Diencephalon (tissue), 2 donors: ENCODE data around the gene GAS2L1.

DNA sequence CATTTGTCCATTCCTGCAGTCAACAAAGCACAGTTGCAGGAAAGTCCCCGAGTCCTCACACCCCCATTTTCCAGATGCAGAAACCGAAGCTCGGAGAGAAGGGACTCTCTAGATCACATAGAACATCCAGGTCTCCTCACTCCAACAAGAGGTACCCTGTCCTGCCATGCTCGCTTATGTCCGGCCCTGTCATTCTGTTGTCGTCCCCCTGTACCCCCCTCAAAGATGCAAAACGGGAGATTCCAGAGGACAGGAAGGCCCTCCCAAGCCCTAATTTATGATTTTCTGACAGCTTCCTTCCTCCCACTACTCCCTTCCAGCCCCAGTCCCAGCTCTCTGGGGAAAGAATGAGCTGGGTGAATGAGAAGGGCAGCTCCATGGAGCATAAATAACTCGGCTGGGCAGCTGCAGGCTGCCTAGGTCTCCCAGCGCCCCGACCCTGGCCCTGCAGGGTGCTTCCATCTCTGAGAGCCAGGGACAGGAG, 4.0 kb upstream of the EMID1 start:
- RAMPAGE, long total RNA = no peak

DNA sequence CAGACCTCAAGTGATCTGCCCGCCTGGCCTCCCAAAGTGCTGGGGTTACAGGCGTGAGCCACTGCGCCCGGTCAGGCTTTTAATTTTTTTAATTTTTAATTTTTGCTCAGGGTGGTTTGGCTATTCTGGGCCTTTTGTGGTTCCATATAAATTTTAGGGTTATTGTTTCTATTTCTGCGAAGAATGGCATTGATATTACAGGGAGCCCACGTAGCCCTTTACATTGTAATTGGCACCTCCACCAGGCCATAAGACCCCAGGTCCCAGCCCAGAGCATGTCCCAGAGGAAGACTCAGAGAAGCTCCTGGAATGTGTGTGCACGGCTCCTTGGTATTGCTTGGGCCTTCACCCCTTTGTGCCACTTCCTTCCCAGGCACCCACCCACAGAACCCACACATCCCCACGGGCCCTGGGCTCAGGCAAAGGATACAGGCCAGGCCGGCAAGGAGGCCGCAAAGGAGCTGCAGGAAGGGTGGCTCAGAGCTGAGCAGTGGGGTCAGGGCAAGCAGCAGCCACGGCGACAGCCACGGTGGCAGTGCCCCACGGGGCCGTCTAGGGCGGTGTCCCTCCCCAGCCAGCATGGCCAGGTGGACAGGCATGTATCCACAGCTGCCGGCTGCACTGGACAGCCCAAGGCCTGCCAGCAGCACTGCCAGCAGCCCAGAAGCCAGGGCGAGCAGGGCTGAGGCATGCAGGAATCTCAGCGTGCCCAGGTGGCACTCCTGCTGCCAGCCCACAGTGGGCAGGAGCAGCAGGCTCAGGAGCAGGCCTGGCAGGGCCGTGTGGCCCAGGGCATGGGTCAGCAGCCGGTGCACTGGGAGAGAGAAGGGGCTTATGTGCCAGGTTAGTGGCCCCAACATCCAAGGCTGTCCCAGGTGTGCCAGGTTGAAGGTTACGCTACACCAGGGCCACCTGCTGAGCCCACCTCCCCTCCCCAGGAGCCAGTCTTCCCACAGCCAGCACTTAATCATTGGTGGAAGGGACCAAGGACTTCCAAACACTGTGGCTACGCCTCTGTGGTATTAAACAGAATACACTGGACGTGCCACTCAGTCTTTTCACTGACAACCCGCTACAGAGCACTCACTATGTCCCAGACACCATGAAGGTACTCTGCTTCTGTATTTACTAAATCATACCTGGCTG, 4.0 kb downstream of the RHBDD3 start:
- RAMPAGE, long total RNA = no peak

- RAMPAGE, long total RNA = no peak
Observed at GRCh38 chr22:29300420-29300815, 6.0 kb upstream of the GAS2L1 start.

DNA sequence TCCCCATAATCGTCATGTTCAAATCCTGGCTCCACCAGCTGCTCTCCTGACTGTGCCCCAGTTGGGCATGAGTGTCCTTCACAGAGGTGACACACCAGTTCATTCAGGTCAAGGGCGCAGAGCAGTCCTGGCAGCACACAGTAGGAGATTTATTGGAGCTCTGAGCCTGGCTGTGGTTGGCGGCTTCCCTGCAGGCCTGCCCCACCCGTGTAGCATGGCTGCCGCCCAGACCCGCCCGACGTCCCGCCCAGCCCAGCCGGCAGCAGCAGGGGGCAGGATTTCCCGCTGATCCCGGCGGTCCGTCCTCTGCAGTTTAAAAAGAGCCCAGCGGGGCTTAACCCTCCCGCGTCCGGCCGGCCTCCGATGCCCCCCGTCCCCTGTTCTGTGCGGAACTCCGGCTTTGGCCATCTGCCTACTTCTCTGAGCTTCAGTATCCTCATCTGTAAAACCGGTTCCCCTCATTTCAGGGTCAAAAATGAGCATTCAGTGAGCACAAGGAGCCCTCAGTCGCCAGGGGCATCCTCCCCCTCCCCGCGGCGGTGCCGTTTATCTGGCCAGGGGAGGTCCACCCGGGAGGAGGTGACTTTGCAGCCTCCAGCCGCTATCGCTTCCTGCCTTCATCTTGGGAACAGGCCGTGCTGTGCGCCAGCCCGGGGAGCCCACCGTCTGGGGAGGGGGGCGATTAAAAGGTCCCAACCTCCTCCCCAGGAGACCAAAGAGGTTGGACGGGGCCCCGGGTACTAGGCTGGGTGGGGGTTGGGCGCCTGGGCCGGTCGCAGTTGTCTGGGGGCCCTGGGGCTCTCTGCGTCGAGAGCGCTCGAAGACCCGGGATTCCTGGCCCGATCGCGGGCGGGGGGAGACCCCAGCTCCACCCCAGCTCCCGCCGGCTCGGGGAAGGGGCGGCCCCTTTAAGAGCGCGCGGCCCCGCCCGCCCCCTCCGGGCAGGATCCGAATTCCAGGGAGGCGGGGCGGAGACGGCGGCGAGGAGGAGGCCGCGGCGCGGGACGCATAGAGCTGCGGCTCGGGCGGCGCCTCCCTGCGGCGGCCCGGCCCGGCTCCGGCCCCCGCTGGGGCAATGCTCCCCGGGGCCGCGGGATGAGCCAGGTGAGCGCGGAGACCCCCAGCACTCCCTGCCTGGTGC, at the start of gene GAS2L1:
GAS2L1 (plus strand) TSS at position 601 of the 1,141 bp plus-strand sequence.
- RAMPAGE, long total RNA = no peak

GRCh38 chr22:29337030-29337653, 21.6 kb upstream of the RASL10A start:
- RAMPAGE, long total RNA = no peak

- RAMPAGE, long total RNA = no peak
Observed at GRCh38 chr22:29603013-29603450, 401 bp upstream of the NF2 start.

GRCh38 chr22:29700479-29700941, 19.3 kb upstream of the CABP7 start:
- RAMPAGE, long total RNA = no peak

GRCh38 chr22:29824725-29825245, 13.3 kb downstream of the ASCC2 start:
- RAMPAGE, long total RNA = no peak

DNA sequence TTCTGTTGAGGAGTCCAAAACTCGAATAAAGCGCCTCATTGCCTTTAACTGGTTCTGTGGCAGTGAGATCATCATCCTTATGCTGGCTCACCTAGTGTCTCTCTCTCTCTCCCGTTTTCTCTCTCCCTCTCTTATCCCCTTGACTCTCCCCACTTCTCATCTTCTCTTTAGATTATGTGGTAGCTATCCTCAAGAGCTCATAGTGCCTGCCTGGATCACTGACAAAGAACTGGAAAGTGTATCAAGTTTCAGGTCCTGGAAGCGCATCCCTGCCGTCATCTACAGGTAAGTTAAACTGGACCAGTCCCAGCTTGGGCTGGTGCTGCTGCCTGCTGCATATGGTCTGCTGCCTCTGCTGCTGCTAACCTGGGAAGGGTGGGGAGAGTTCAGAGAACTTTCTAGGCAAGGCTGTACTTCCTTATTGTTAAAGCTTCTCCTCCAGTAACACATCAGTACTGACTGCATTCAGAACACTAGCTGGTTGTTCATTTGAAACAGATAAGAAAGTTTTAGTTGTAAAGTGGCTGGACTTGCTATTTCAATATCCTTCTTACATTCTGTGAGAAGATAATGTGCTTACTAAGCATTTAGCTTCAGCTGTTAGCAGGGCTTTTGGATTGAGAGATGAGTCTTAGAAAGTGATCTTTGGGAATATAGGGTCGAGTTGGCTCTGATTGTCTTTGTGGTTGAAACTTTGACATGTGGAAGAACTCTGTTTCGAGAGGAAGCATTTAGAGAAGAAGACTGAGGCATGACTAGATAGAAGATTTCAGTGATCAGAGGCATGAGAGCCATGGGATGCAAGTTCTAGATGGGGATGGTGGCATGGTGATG, 77.3 kb upstream of the HORMAD2 start:
- RAMPAGE, long total RNA = no peak

- RAMPAGE, long total RNA = no peak
Observed at GRCh38 chr22:30076979-30077693, 3.1 kb upstream of the HORMAD2 start.

- RAMPAGE, long total RNA = no peak
Observed at GRCh38 chr22:30182390-30182695, 64.2 kb downstream of the LIF start.

GRCh38 chr22:30226110-30226854, 20.3 kb downstream of the LIF start:
- RAMPAGE, long total RNA = no peak

- RAMPAGE, long total RNA = no peak
Observed at GRCh38 chr22:30231038-30231438, 15.5 kb downstream of the LIF start.

GRCh38 chr22:30253034-30253786, 6.7 kb upstream of the LIF start:
- RAMPAGE, long total RNA = no peak

GRCh38 chr22:30270574-30271533, 4.2 kb upstream of the OSM start:
- RAMPAGE, long total RNA = no peak

GRCh38 chr22:30287864-30288422, 1.4 kb downstream of the CASTOR1 start:
- RAMPAGE, long total RNA = no peak

DNA sequence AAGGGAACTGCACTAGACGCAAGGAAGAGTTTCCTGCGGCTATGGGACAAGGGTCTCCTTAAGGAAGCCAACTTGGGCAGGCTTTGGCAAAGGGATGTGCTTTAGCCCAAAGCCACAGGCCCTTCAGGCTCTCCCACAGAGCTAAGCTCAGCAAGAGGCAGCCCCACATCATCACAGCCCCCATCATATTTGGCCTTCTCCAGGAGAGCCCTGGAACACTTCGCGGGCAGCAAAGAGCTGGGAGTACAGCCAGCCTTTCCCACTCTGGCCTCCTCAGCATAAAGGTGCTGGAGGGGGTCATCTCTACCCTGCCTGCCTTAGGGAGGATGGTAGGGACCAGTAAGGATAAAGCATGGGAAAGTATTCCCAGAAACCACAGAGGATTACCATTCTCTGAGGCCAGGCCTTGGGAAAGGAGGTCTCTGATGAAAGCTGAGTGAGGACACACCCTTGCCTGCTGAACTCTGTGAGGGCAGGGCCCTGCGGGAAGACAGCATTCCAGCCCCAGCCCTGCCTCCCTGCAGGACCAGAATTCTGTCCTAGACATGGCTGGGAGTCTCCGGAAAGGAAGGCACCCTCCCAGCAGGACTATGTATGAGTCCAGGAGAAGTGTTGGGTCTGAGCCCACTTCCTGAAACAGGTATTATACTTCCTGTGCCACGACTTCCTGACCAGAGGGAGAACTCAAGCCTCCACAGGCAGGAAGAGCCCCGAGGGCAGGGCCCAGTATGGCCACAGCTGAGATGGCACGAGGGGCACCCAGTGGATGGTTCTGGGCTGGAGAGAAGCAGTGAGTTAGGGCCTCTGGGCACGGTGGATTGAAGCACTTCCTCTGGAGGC, 12.8 kb upstream of the CASTOR1 start:
- RAMPAGE, long total RNA = no peak

DNA sequence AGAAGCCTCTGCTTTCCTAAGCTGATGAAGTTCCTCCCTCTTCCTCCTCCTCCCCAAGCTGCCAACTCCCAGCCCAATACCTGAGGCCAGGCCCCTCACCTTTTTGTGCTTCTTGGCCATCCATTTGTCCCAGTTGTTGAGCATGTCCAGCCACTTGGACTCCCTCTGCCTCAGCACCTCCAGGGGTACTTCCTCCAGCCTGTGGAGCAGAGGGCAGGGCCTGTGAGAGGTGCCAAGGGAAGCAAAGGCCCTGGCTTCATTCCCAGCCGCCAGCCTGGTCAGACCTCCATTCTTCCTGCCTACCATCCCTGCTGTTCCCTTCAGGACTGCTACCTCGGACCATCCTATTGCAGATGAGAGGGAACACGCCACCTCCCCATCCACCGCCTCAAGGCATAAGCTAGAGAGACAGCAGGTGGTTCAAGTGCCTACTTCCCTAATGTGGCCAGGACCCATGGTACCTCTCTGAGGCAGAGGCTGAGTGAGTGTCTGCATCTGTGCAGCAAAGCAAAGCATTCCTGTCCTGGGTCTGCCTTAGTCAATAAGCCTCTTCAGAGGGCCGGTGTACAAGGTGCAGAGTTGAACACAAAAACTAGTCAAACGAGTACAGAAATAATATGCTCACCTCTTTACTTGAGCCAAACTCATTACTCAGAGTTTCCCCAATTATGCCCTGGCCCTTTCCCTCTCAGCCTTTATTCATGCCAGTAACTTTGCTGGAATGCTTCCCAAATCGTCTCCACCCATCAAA, 15.3 kb upstream of the CASTOR1 start:
- RAMPAGE, long total RNA = no peak

DNA sequence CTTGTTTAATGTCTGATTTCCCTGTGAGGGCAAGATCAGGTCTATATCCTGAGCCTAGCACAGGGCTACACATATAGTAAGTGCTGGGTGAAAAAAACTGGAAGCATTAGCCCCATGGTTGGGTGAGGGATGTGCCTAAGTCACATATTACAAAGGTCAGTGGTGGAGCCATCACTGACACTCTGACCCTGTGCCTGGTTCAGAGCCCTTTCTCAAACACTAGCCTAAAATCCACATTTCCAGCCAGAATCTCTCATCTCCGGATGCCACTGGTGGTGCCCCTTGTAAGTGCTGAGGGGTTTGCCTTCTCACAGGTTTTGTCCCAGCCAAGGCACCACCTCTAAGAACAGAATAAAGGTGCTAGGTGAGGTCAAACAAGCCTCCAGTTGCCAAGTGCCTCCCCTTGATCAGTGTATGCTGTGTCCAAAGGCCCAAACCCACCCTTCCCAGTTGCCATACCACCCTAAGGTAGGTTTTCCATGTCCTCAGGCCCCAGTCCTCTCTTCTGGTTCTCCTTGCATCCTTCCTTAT, 8.9 kb downstream of the TBC1D10A start:
- RAMPAGE, long total RNA = no peak

GRCh38 chr22:30340041-30340609, 13.4 kb upstream of the TBC1D10A start:
- RAMPAGE, long total RNA = no peak